Frontal cortex (tissue), 2 donors: ENCODE measurements around a stretch of chr22.

DNA sequence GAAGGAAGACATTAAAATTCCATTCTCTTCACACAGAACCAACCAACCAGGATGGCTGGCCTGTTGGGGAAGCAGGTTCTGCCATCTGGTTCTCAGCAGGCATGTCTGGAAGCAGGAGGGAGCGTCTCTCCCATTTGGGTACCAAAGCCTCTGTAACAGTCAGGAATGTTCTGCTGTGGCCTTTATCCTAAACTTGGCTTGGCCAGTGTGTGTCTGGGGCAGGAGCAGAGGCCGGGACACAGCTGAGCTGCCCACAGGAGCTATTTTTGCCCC lies 29.2 kb downstream of the SGSM3 start:
- RAMPAGE, long total RNA = no peak

GRCh38 chr22:40426102-40426599 lies 55.8 kb downstream of the SGSM3 start:
- RAMPAGE, long total RNA = no peak

- RAMPAGE, long total RNA = no peak
These were observed 128.2 kb downstream of the MRTFA start for GRCh38 chr22:40508278-40508705.

DNA sequence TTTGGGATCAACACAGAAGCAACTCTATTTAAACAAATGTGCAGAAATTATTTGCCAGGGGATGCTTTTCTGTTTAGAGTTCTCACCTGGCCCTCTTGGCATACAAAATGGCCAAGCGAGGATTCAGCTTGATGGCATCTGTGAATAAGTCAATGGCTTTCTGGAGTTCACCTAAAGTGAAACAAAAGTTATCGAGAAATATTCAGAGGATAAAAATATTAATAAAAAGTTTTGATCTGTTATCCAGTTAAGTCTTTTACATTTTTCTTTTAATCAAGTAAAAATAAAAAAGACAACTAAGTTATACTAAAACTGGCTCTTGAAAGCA lies 16.5 kb upstream of the SLC25A17 start:
- RAMPAGE, long total RNA = no peak

DNA sequence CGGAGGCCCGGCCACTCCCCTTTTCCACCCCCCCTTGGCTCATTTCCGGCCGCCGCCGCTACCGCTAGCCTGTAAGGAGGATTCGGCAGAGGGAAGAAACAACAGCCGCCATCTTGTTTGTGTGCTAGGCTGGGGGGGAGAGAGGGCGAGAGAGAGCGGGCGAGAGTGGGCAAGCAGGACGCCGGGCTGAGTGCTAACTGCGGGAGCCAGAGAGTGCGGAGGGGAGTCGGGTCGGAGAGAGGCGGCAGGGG lies 793 bp upstream of the EP300 start:
- RAMPAGE, long total RNA = no peak

DNA sequence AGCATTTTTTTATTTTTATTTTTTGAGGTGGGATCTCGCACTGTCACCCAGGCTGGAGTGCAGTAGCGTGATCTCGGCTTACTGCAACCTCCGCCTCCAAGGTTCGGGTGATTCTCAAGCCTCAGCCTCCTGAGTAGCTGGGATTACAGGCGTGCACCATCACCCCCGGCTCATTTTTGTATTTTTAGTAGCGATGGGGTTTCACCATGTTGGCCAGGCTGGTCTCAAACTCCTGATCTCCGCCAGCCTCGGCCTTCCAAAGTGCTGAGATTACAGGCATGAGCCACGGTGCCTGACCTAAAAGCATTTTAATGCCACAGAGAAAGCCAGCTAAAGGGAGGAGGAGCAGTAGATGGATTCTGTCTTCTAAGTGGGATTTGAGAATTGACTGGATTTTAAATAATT lies 14.5 kb downstream of the EP300 start:
- RAMPAGE, long total RNA = no peak

GRCh38 chr22:41160431-41160848 lies 44.7 kb upstream of the L3MBTL2 start:
- RAMPAGE, long total RNA = no peak

DNA sequence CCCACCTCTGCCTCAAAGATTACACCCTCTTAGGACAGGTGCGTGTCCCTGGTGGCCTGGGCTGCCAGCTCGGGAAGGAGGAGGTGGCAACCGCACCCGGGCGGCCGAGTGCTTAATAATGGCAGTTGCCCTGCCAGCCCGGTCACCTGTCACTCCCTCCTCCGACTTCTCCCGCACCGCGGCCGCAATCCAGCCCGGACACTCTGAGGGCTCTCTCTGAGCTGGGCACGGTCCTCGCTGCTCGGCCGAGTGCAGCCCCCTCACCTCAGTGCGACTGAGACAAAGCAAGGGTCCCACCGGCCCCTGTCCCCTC lies 8.2 kb upstream of the L3MBTL2 start:
- RAMPAGE, long total RNA = no peak

- RAMPAGE, long total RNA = no peak
These were observed 11.9 kb downstream of the L3MBTL2 start for GRCh38 chr22:41216935-41217444.

GRCh38 chr22:41274166-41274883 lies 11.7 kb downstream of the RANGAP1 start:
- RAMPAGE, long total RNA = no peak

DNA sequence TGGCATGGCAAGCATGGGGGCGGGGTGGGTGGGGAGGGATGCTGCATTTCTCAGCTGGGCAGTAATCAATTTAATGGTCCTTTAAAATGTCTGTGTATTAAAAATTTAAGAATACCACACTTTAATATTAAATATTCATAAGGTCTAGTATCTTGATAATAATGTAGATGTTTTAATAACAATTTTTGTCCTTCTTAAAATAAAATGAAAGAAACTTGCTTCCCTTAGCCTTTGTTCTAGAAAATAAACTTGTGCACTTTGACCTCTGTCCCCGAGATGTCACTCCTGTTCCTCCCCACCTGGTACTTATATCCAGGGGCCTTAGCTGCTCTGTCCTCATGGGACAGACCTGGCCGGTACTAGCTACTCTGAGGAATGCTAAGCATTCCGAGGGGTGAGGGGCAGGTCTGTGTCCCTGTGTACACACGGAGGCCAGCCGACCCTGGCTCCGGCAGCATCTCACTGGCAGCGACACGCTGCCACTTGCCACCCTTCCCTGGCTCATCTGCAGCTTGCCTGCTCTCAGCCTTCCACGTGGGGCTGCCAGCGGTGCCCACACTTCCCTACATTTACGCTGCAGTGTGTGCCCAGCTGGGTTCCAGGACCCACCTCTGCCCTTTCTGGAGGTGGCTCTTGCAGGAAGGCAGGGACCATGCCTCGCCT lies 21.7 kb upstream of the TEF start:
- RAMPAGE, long total RNA = no peak

- RAMPAGE, long total RNA = no peak
These were observed 14.5 kb downstream of the TOB2 start for GRCh38 chr22:41432010-41432506.

DNA sequence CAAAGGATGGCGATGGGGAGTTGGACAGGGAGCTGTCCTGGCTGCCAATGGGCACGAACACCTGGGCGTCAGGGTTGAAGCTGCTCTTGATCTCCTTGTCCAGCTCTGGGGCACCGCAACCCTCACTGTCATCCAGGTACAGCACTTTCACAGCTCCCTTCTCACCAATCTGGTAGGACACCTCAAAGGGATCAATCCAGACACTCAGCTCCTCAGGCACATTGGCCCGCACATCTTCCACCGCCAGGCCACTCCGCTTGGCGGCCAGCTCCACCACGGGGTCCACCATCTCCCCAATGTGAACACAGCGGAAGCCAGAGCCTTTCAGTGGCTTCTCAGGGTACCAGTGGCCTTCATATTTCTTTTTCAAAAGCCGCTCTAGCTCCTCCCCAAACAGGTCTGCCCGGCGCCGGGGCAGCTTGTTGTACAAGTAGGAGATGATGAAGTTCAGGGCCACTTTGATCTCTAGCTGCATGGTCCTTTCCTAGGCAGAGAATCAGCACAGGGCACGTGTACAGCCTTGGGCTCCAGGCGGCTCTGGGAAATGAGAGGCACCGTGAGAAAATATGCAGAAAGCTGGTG lies 9.6 kb downstream of the TOB2 start:
- RAMPAGE, long total RNA = no peak

DNA sequence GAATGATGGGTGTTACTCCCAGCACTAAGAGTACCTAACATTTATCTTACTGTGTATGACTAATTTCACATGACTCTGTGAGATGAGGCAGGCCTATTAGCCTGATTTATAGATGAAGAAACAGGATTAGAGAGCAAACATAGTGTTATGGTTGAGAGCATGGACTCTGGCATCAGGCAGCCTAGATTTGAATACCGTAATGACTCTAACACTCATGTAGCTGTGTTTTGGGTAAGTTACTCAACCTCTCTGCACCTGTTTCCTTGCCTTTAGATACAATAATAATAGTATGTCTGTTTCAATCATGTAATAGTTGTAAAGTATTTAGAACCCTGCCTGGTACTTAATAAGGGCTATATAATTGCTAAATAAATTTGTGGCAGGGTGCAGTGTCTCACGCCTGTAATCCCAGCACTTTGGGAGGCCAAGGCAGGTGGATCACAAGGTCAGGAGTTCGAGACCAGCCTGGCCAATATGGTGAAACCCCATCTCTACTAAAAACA lies 2.8 kb downstream of the ACO2 start:
- RAMPAGE, long total RNA = no peak

DNA sequence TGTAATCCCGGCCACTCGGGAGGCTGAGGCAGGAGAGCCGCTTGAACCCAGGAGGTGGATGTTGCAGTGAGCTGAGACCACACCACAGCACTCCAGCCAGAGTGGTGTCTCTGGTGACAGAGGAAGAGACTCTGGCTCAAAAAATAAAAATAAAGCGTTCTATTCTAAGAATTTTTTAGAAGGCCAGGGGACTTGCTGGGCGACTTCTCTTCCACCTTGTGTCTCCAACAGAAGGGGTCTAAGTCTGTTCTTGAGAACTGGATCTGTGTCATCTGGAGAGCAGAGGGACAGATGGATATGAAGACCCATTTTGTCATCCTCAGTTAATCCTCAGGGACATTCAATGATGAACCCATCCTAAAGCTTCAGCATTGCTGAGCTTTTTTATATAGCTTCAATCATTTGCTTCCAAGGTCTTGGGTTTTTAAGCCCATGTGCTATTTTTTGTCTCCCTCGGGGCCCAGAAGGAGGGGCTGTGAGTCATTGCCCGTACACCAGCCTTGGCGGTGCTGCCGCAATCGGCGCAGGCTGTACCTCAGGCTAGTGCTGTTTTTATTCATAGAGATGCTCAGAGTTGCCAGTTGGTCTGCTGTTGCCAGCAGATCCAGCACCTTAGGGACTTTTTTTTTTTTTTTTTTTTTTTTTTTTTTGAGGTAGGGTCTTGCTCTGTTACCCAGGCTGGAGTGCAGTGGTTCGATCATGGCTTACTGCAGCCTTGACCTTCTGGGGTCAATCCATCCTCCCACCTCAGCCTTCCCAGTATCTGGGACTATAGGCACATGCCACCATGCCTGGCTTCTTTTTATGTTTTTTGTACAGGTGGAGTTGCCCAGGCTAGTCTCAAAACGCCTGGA lies 35.4 kb downstream of the ACO2 start:
- RAMPAGE, long total RNA = no peak

GRCh38 chr22:41549398-41549722 lies 5.1 kb upstream of the POLR3H start:
- RAMPAGE, long total RNA = no peak

- RAMPAGE, long total RNA = no peak
These were observed 7.4 kb downstream of the DESI1 start for GRCh38 chr22:41613389-41613981.

DNA sequence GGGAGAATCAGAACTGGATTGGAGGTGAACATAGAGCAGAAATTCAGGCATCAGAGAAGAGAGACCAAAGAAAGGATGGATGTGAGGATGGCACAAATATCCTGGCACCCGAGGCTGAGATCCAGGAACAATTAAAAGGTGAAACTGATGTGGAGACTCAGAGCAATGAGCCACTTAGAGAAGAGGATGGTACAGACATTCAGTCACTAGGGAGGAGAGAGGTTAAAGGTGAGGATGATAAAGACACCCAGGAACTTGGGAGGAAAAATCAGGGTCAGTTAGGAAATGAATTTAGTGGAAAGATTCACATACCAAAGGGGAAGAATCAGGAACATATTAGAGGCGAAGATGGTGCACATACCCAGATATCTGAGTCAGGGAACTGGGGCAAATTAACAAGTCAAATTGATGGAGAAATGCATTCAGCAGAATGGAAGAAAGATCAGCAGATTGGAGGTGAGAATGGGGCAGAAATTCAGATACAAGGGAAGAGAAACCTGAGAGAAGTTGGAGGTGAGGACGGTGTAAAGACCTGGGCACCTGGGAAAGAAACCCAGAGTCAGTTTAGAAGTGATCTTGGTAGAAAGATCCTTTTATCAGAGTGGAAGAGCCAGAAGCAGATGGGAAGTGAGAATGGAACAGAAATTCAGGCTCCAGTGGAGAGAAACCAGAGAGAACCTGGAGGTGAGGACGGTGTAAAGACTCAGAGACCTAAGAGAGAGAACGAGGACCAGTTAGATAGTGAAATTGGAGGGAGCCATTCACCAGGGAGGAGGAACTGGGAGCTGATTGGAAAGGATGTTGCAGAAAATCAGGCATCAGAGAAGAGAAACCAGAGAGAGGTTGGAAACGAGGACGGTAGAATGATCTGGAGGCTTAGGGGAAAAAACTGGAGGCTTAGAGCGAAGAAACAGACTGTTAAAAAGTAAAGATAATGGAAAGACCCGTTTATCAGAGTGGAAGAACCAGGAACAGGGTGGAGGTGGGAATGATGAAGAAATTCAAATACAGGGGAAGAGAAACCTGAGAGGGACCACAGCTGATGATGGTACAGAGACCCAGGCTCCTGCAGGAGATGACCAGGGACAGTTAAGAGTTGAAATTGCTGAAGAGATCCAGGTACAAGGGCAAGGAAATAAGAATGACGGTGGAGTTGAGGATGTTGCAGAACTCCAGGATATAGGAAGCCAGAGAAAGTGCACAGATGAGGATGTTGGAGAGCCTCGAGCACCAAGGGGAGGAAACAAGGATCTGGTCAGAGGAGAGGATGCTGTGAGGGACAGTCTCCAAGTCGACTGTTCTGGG lies 3.7 kb upstream of the MEI1 start:
- RAMPAGE, long total RNA = no peak

DNA sequence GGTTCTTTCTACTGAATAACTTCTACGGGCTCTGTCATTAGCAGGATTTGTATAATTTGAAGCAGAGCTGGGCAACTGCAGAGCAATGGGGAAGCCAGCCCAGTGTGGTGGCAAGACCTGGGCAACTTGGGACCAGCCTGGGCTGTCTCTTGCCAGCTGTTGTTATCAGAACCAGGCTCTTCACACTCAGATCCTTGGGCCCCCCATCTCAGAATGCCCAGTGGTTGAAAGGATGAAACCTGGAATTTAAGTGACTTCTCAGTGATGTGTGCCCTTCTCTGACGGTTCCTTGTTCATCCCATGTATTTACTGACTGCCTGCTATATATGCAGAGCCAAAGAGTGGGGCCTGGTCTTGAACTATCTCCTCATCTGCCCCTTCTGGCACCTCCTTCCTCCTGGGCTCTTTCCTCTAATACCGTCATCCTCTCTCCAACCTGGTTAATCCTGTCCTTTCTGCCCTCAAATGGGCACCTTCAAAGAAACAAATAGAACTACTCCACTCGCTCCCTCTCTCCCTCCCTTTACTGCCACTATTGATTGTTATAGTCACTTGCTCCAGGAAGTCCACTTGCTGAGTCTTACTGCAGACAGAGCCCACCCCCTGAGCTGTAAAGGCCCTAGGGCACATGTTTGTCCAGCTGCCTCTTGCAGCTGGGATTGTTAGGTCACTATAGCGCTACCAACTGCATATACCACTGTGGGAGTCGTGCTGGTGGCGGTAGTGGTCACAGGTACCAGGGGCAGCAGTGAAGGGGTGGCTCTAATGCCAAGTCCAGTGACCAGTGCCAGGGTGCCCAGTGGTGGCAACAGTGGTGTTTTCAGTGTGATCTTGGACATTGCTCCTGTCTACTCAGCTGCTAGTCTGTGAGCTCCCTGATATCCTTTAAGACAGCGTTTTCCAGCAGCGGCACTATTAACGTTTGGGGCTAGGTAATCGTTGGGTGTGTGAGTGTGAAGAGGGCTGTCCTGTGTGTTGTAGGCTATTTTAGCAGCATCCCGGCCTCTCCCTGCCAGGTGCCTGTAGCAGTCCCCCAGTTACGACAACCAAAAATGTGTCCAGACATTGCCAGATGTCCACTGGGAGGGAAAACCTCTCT lies 4.5 kb upstream of the SREBF2 start:
- RAMPAGE, long total RNA = no peak

DNA sequence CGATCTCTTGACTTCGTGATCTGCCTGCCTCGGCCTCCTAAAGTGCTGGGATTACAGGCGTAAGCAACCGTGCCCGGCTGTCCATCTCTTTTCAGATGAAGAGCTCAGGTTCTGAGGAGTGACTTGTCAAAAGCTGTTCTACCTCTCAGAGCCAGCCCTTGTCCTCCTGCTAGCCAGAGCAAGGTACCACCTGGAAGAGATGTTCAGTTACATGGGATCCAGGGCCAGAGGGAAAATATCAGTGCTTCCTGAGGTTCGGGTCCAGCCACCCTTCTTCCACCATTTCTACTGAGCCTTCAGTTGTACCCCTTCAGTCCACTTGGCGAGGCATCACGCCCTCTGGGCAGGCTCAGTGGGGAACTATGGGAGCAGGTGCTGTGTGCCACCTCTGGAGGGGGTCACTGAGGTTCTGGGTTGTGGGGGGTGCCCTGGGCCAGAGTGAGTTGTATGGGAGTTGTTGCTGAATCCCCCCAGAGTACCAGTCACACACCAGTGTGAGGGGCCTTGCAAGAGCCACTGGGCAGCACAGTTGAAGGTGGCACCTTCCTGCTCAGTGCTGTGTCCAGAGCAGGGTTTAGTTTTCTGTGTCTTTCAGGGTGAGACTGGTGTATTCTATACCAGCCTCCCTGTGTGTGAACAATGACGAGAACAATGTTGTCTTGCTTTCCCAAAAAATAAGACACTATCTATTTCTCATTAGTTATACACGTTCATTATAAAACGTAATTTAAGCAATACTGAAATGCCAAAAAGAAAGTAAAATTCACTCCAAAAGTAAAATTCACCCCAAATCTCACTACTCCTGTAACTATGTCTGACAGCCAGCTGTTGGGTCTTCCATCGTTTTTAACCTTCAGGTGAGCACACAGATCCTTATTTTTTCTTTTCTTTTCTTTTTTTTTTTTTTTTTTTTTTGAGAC lies 2.7 kb upstream of the SREBF2 start:
- RAMPAGE, long total RNA = no peak